Measurements from ENCODE around the gene NR4A2.

GRCh38 chr2:152171571-152172250 lies 3.9 kb downstream of the STAM2 start:
- PRO-cap, 3 experiments, result no peak in any of the 3 experiments
- RAMPAGE, long total RNA, 2 experiments, result no peak in any of the 2 experiments
- RRBS, result no CpG with 5 or more reads among the region's 4 CpGs

DNA sequence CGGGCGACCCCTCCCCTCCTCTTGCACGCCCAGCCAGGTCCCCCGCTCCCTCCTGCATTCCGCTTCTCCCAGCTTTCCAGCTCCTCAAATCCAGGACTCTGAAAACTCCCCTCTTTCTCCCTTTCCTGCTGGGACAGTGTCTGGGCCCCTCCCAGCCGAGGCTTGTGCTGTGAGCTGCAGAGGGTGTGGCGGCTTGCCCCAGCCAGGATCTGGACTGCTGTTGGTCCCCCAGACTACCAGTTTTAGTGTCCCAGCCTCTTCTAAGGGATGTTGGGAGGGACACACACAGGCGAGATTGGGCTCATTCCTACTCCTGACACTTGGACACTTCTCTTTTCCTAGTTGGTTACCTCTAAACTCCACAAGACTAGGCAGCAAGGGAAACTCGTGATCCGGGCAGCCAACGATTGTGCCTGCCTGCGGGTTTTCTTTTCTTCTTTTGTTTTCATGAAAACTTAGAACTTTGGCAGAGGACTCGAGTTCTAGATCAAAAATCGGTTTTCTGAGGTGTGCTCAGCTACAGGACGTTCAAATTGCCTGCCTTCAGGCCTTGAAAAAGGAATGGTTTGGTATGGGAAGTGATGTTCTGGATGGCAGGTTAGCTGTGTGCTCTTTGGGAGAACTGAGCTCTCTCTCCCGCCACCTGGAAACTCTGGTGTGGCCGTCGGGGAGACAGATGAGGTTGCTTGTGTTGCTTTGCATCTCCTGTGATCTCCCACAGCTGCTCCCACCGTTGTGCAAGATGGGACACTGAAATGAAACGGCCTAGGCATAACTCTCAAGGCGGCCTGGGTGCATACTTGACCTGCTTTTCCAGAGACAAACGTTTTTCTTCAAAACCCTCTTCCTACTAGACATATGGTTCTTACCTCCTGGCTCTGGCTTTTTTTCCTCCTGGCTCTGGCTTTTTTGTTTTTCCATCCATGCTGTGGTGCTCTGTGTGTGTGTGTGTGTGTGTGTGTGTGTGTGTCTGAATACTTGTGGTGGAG lies 1.8 kb downstream of the FMNL2 start:
- PRO-cap, 3 experiments, result peak in 3 of 3 experiments; most common plus-strand start position 179 of the sequence (in 3); most common minus-strand start position 216 of the sequence (in 3)
- RAMPAGE, long total RNA, 2 experiments, result no peak in any of the 2 experiments
- RRBS, result no CpG with 5 or more reads among the region's 22 CpGs

DNA sequence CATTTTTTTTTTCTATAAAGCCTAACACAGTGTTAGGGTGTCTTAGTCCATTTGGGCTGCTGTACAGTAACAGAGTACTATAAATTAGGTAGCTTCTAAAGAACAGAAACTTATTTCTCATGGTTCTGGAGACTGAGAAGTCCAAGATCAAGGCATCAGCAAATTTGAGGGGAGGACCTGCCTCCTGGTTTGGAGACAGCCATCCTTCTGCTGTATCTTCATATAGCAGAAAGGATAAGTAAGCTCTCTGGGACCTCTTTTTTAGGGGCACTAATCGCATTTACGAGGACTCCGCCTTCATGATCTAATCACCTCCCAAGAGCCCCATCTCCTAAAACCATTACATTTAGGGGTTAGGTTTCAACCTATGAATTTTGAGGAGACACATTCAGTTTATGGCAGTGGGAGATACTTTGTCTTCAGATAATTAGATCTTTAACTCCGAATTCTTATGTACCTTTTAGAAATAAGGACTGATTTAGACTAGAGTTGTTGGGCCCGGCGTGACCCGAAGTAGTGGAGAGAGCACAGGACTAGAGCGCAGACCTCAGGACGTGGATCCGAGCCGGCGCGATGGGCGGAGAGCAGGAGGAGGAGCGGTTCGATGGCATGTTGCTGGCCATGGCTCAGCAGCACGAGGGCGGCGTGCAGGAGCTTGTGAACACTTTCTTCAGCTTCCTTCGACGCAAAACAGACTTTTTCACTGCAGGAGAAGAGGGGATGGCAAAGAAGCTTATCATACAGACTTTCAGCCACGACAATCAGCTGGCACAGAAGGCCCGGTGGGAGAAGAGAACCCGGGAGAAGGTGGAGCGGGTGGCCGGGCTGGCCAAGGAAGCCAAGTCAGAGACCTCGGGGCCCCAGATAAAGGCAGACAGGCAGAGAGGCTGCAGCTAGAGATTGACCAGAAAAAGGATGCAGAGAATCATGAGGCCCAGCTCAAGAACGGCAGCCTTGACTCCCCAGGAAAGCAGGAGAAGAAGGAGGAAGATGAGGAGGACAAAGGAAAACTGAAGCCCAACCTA lies 54.4 kb downstream of the FMNL2 start:
- PRO-cap, 3 experiments, result no peak in any of the 3 experiments
- RAMPAGE, long total RNA, 2 experiments, result no peak in any of the 2 experiments
- RRBS, result 97% methylated on average over 7 of the region's 28 CpGs

DNA sequence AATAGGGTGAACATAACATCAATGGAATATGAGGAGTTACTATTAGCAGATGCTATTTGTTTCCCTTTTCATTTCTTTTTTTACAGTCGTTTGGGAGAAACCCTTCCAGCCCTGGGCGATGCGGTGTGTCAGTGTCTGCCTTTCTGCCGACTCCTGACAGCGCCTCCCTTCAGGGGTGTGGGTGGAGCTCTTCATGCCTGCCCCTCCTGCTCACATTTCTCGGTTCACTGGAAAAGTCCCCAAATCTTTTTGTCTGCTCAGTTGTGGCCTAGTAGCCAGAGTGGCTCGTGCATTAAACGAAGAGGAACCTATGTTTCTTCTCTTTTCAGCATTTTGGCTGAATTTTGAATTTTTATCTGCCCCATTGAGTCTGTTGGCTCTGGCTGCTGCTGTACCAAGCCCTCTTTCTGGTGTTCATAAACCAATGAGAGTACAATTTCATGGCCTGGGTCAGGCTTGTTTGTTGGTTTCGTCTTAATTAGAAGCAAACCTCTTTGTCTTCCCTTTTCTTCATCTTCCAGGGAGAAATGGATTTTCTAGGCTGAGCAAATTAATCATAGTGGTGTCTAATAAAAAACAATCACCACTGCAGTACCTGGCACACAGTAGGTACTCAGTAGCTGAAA lies 72.4 kb downstream of the FMNL2 start:
- PRO-cap, 3 experiments, result peak in 3 of 3 experiments; most common plus-strand start position 260 of the sequence (in 2); most common minus-strand start position 155 of the sequence (in 3)
- RAMPAGE, long total RNA, 2 experiments, result no peak in any of the 2 experiments
- RRBS, result no CpG with 5 or more reads among the region's 9 CpGs

DNA sequence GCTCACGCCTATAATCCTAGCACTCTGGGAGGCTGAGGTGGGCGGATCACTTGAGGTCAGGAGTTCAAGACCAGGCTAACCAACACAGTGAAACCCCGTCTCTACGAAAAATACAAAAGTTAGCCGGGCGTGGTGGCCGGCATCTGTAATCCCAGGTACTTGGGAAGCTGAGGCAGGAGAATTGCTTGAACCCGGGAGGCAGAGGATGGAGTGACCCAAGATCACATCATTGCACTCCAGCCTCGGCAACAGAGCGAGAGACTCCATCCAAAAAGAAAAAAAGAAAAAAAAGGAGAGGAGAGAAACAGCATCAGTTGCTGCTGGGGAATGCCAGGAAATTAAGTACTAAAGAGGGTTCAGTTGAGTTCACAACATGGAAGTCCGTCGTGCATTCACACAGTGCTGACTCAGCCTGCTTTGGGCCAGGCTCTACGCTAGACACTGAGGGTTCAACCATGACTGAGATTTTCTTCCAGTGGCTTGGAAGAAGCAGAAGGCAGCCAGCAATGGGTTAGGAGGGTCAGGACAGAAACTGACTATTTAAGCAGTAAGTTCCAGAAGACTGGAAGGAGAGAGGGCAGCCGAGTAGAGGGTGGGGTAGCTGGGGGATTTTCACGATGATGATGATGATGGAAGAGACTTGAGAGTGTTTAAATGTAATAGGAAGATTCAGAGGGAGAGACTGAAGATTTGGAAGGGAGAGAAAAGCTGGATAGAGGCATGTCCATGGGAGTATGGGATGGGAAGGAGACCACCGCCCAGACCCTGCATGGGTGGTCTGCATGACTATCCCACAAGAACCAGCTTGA lies 108.8 kb downstream of the FMNL2 start:
- PRO-cap, 3 experiments, result no peak in any of the 3 experiments
- RAMPAGE, long total RNA, 2 experiments, result no peak in any of the 2 experiments
- RRBS, result no CpG with 5 or more reads among the region's 16 CpGs

- PRO-cap, 3 experiments, result no peak in any of the 3 experiments
- RAMPAGE, long total RNA, 2 experiments, result no peak in any of the 2 experiments
- RRBS, result no CpG with 5 or more reads among the region's 6 CpGs
Measured at GRCh38 chr2:152534786-152535225, 182.5 kb downstream of the PRPF40A start.

DNA sequence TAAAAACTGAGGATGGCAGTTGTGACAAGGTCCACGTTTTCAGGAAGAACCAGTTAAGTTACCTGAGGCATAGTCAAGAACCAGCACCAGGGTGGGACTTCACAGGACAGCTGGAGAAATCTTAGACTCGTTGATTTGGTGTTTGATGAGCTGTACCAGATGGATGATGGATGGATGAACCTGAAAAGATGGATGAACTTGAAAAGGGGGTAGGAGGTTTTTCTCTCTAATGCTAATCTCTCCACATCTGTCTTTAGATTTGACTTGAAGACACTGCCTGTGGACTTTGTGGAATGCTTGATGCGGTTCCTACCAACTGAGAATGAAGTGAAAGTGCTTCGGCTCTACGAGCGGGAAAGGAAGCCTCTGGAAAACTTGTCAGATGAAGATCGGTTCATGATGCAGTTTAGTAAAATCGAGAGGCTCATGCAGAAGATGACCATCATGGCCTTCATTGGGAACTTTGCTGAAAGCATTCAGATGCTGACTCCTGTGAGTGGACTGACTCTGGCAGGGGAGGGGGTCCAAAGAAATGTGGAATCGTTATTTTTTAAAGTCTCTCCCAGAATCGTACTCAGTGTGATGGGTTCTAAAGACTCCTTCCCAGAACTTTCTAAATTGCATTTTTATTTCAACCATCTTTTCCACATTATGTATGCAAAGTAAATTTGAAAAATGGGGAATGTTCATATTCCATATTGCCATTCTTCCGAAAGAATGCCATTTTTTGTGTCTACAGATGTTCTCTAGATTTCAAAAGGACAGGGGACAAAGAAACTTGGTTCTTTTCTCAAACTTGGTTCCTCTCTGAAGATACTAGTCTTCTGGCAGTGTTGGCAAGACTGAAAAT lies 89.0 kb downstream of the PRPF40A start:
- PRO-cap, 3 experiments, result no peak in any of the 3 experiments
- RAMPAGE, long total RNA, 2 experiments, result no peak in any of the 2 experiments
- RRBS, result no CpG with 5 or more reads among the region's 11 CpGs

GRCh38 chr2:154449815-154450403 lies 248.6 kb upstream of the KCNJ3 start:
- PRO-cap, 3 experiments, result no peak in any of the 3 experiments
- RAMPAGE, long total RNA, 2 experiments, result no peak in any of the 2 experiments
- RRBS, result no CpG with 5 or more reads among the region's 2 CpGs

- PRO-cap, 3 experiments, result no peak in any of the 3 experiments
- RAMPAGE, long total RNA, 2 experiments, result no peak in any of the 2 experiments
- RRBS, result 7% methylated on average over 9 of the region's 37 CpGs
Measured at GRCh38 chr2:154699179-154699893, 841 bp downstream of the KCNJ3 start.

DNA sequence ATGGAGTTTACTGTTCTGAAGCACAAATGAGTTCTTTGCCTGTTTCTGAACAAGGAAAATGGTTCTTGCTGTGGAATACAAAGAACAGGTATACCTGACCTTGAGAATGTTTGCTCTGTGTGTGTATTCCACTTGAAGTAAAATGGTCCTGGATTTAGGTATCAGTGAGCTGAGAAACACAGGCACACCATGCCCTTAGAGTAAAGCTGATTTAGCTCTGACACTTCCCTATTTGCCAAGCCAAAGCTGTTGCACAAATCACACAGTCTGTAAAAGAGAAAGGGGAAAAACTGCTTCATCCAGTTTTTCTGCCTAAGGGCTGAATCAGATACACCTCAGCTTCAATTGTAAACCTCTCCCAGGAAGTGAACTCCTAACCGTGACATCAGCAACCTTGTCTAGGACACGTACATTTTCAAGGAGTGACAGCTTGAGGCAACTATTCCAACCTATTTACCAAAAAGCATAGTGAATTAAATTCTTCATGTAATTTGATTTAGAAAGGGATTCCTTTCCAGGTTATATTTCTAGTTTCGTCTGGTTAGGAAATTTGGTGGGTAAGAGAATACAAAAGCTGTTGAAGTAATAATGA lies 150.4 kb downstream of the NR4A2 start:
- PRO-cap, 3 experiments, result no peak in any of the 3 experiments
- RAMPAGE, long total RNA, 2 experiments, result no peak in any of the 2 experiments
- RRBS, result no CpG with 5 or more reads among the region's 3 CpGs

DNA sequence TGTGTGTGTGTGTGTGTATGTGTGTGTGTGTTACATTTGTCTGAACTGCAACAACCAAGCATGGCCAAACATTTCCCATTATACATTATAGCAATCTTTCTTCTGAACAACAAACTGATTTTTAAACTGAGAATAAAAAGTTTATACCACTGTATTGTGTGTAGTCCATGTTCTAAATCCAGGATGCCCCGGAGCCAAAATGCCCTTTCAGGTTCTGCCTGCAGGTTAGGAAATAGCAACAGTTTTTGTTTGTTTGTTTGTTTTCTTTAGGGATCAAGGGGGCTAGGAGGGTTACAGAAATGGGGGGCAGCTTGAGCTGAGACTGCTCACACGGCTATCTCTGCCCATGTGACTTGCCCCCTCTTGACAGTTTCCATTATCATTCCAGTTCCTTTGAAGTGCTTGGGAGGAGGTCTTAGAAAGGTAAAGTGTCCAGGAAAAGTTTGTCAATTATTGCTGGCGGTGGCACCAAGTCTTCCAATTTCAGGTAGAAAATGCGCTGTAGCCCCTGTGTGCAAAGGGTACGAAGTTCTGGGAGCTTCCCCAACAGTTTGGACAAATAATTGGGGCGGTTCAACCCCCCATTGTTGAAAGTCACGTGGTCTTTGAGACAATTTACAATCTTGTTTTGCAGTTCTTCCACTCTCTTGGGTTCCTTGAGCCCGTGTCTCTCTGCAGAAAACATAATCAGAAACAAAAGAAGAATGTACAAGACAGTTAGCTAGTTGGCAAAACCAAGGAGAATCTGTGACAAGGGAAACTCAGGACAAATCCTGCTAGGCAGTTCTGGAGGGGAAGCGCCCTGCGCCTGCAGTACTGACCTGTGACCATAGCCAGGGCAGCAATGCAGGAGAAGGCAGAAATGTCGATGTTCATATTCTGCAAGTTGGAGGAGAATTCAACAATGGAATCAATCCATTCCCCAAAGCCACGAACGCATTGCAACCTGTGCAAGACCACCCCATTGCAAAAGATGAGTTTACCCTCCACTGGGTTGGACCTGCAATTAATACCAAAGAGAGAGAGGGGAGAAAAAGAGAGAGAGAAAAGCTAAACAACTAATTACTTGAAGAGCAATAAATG lies 6.9 kb downstream of the NR4A2 start:
- PRO-cap, 3 experiments, result no peak in any of the 3 experiments
- RAMPAGE, long total RNA, 2 experiments, result no peak in any of the 2 experiments
- RRBS, result no CpG with 5 or more reads among the region's 13 CpGs

DNA sequence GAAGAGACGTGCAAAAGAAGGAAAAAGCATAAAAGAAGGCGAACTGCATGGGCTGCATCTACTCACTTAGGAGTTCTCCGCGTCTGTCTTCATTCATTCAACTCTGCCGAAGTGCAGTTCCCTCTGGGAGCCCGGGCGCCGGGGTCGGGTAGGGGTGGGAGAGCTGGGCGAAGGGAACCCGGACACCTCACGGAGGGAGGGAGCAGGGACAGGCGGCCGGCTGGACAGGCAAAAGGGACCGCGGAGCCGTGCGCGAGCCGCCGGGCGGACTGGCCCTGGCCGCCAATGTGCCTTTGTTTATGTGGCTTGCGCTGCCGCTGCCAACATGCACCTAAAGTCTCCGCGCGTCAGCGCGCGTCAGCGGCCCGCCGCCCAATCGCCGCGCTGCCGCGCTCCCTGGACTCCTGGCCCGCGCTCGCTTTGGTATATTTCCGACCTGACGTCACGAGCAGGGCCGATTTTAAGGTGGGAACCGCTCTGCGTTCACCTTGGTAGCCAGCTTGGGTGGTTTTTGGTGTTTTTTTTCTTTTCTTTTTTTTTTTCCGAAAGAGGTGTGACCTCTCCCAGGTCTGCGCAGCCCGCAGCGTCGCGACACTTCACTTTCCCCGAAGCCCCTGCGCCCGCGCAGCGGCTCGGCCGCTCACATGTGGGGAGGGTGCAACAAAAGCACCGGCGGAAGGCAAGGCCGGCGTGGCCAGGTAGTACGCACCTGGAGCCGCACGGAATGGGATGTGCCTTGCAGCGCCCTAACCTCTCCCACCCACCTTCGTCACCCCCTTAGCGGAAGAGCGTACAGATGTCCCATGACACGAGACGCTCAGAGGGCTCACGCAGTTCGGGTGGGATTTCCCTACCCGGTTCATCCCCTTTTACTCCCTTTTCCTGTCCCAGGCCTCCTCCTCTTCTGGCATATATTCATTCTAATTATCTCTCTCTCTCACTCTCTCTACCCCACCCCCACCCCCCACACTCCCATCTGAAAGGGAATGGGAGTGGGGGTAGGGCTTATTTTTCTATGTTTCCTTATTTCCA lies at the start of gene NR4A2:
Gene NR4A2 (minus strand): TSS at position 308 of the 1,032 bp plus-strand sequence.
- PRO-cap, 3 experiments, result peak in 3 of 3 experiments; most common plus-strand start position 457 of the sequence (in 3); most common minus-strand start position 289 of the sequence (in 2)
- RAMPAGE, long total RNA, 2 experiments, result start-site peak on the plus strand in 1 of 2 experiments, centred at position 456 of the sequence, 7 reads per replicate; start-site peak on the minus strand in 1 of 2 experiments, centred at positions 21 to 801 of the sequence, 5 to 14 reads per replicate
- RRBS, result 1% methylated on average over 11 of the region's 77 CpGs

GRCh38 chr2:156405341-156405956 lies 30.7 kb upstream of the GPD2 start:
- PRO-cap, 3 experiments, result no peak in any of the 3 experiments
- RAMPAGE, long total RNA, 2 experiments, result no peak in any of the 2 experiments
- RRBS, result no CpG with 5 or more reads among the region's 4 CpGs

DNA sequence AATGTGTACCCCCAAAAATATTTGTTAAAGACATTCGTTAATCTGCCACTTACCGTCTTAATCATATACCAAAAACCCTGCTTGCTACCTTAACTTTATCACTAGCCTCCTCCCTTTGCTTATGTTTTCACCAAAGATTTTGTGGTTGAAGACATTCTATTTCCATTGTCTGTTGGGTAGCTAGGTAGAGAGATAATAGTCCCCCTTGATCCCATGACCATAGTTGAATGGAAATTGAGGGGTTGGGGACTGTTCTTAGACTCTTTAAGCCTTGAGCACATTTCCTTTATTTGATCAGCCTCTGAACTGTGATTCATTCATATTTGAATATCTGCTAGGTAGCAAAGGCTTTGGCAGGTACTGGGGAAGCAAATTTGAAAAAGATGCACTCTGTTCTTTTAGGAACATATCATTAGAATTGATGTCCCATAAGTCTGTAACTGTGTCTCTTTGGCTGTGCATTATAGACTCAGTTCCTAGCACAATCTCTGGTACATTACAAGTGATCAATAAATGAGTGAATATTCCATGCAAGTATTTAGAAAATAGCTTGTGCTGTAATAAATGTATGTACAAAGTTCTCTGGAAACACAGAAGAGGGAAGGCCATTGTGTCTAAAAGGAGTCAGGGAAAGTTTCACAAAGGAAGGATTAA lies 107.0 kb downstream of the GPD2 start:
- PRO-cap, 3 experiments, result no peak in any of the 3 experiments
- RAMPAGE, long total RNA, 2 experiments, result no peak in any of the 2 experiments
- RRBS, result no CpG with 5 or more reads among the region's 2 CpGs

- PRO-cap, 3 experiments, result no peak in any of the 3 experiments
- RAMPAGE, long total RNA, 2 experiments, result no peak in any of the 2 experiments
- RRBS, result no CpG with 5 or more reads among the region's 1 CpG
Measured at GRCh38 chr2:157170374-157170677, 87.2 kb upstream of the GALNT5 start.

GRCh38 chr2:157260959-157261912 lies 3.7 kb downstream of the GALNT5 start:
- PRO-cap, 3 experiments, result no peak in any of the 3 experiments
- RAMPAGE, long total RNA, 2 experiments, result no peak in any of the 2 experiments
- RRBS, result no CpG with 5 or more reads among the region's 8 CpGs

DNA sequence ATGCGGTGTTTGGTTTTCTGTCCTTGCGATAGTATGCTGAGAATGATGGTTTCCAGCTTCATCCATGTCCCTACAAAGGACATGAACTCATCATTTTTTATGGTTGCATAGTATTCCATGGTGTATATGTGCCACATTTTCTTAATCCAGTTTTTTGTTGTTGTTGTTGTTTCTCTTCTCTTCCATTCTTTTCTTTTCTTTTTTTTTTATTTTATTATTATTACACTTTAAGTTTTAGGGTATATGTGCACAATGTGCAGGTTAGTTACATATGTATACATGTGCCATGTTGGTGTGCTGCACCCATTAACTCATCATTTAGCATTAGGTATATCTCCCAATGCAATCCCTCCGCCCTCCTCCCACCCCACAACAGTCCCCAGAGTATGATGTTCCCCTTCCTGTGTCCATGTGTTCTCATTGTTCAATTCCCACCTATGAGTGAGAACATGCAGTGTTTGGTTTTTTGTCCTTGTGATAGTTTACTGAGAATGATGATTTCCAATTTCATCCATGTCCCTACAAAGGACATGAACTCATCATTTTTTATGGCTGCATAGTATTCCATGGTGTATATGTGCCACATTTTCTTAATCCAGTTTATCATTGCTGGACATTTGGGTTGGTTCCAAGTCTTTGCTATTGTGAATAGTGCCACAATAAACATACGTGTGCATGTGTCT lies 46.4 kb downstream of the CYTIP start:
- PRO-cap, 3 experiments, result no peak in any of the 3 experiments
- RAMPAGE, long total RNA, 2 experiments, result no peak in any of the 2 experiments
- RRBS, result no CpG with 5 or more reads among the region's 4 CpGs

DNA sequence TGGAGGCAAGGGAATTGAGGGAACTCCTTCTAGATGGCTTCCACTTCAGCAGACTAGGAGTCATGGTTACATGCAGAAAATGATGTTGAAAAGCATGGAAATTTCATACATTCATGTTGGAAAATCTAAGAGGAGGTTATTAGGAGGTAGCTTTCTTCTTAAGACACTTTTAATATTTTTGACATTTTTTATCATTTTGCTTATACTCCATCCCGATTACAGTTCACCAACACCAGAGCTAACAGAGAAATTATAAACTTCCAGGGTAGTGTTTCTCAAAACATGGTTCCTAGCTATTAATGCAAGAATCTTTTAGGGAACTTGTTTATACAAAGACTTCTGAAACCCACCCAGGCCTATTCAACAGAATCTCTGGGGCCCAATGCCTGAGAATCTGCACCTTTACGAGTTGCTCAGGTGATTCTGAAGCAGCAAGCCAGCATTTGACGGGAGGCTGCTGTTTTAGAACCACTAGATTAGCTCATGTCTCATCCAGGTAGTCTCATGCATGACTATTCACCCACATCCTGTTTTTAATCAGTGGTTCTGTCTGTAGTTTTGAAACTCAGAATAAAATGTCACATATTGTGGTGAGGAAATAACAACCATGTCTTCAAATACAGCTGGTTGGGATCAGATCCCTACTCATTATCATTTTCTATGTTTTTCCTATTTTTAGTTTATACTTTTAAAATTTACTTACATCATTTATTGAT lies 39.7 kb downstream of the CYTIP start:
- PRO-cap, 3 experiments, result no peak in any of the 3 experiments
- RAMPAGE, long total RNA, 2 experiments, result no peak in any of the 2 experiments
- RRBS, result no CpG with 5 or more reads among the region's 3 CpGs

DNA sequence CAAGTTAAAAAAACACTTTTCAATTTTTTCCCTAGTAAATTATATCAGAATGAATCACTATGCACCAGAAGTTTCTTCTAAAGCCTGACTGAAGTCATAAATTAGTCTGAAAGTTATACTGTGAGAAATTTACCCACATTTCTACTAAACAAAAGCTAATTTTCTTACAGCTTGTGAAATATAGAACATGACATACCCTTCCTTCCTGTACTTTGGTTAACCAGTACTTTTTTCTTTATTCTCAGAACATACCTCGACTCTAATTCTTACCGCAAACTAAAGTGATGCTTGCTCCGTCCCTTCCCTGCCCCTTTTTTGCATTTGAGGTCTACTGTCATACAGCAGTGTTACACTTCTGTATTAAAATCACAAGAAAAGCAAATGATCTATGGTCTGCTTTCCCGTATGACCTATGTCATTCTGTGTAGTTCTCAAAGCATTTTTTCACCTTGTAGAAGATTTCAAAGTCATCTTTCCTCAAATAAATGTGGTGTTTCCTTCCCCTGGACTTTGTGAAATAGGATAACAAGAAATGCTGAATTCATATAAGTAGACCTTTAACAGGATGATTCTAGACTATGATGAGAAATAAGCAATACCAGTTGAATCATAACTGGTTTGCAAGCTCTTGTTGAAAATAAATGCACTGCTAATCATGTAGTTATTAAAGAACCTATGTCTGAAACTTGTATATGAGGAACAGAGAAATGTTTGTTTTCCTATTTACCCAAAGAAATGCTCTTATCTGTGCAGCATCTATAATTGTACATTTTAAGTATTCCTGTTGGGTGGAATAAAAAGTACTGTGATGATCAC lies 30.4 kb downstream of the CYTIP start:
- PRO-cap, 3 experiments, result no peak in any of the 3 experiments
- RAMPAGE, long total RNA, 2 experiments, result no peak in any of the 2 experiments
- RRBS, result no CpG with 5 or more reads among the region's 4 CpGs

- PRO-cap, 3 experiments, result no peak in any of the 3 experiments
- RAMPAGE, long total RNA, 2 experiments, result no peak in any of the 2 experiments
- RRBS, result no CpG with 5 or more reads among the region's 10 CpGs
Measured at GRCh38 chr2:157419003-157419342, 24.9 kb downstream of the CYTIP start.

Data from testis (tissue), 5 donors.